Liver (tissue), 9 donors: ENCODE measurements around the genes FBXO41 and DOK1.

- PRO-cap, 5 experiments, result peak in 2 of 5 experiments; most common plus-strand start chr2:72989885 (in 1); most common minus-strand start chr2:72989826 (in 1)
- RAMPAGE, long total RNA, 2 experiments, result no peak in any of the 2 experiments
- RRBS, result no CpG with 5 or more reads among the region's 11 CpGs
These were observed 72.4 kb downstream of the EMX1 start for GRCh38 chr2:72989700-72990146.

DNA sequence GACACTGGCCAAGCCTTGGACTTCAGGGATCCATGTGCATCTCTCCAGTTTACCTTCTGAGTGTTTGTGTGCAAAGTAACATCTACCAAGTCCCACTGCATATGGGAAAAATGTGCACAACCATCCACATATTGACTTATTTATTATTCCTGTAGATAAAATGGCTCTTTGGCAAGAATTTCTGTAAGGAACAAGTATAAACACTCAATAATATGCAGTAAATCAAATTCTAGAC lies 69.2 kb downstream of the SFXN5 start:
- PRO-cap, 5 experiments, result peak in 1 of 5 experiments; most common minus-strand start position 58 of the sequence (in 1)
- RAMPAGE, long total RNA, 2 experiments, result no peak in any of the 2 experiments

DNA sequence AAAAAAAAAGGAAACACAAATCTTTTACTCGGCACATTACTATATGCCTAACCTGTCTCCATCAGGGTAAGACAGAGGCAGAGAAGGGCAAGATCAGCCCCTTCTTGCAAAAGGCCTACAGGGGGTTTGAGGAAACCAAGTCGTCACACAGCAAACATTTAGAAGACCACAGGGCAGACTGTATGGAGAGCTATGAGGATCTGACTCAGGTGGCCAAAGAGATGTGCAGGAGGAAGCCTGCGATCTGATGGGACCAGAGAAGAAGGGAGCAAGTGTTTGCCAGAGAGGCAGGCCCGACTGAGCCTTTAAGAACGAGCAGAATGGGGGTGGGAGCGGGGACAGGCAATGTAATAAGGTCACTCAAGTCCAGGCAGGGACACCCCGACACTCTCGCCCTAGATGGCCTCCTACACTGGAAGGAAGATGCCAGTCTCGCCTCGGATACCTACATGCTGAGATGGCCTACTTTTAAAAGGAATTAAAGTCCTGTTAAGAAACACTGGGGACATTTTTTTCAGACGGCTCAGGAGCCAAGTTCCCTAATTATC lies 1.6 kb downstream of the SFXN5 start:
- PRO-cap, 5 experiments, result peak in 1 of 5 experiments; most common plus-strand start position 208 of the sequence (in 1); most common minus-strand start position 299 of the sequence (in 1)
- RAMPAGE, long total RNA, 2 experiments, result no peak in any of the 2 experiments
- RRBS, result no CpG with 5 or more reads among the region's 11 CpGs

DNA sequence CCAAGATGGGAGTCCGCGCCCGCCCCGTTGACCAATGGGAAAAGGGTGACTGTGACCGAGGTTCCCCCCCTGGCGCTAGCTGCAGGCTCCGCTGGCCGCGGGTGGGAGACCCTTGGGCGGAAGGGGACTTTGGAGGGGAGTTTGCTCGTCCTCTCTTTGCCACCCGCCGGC lies 219 bp downstream of the SFXN5 start:
- PRO-cap, 5 experiments, result peak in 5 of 5 experiments; most common plus-strand start position 94 of the sequence (in 4)
- RAMPAGE, long total RNA, 2 experiments, result no peak in any of the 2 experiments
- RRBS, result no CpG with 5 or more reads among the region's 13 CpGs

- PRO-cap, 5 experiments, result no peak in any of the 5 experiments
- RAMPAGE, long total RNA, 2 experiments, result no peak in any of the 2 experiments
- RRBS, result 100% methylated on average over 1 of the region's 25 CpGs
These were observed 9.2 kb upstream of the SFXN5 start for GRCh38 chr2:73080544-73081210.

DNA sequence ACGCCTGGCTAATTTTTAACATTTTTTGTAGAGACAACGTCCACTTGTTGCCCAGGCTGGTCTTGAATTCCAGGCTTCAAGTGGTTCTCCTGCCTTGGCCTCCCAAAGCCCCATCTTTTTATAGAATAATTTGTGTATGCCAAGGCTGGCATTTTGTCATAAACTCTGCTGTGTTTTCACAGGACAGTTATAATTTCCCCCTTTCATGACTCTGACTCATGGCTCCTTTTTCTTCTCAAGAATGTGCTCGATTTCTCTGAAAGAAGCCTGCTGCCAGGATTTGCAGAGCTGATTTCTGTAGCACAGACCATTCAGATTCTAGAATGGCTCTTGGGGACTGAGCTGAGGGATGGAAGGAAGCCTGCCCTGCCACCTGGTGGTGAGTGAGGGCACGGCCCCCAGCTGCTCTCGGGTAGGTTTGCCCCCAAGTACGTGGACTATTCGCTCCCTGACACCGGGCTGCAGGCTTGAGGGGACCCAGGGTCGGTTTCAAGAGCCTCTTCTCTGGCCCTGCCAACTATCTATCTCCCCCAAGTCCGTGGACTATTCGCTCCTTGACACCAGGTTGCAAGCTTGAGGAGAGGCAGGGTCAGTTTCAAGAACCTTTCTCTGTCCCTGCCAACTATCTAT lies 1.6 kb upstream of the SMYD5 start:
- PRO-cap, 5 experiments, result no peak in any of the 5 experiments
- RAMPAGE, long total RNA, 2 experiments, result no peak in any of the 2 experiments
- RRBS, result no CpG with 5 or more reads among the region's 11 CpGs

DNA sequence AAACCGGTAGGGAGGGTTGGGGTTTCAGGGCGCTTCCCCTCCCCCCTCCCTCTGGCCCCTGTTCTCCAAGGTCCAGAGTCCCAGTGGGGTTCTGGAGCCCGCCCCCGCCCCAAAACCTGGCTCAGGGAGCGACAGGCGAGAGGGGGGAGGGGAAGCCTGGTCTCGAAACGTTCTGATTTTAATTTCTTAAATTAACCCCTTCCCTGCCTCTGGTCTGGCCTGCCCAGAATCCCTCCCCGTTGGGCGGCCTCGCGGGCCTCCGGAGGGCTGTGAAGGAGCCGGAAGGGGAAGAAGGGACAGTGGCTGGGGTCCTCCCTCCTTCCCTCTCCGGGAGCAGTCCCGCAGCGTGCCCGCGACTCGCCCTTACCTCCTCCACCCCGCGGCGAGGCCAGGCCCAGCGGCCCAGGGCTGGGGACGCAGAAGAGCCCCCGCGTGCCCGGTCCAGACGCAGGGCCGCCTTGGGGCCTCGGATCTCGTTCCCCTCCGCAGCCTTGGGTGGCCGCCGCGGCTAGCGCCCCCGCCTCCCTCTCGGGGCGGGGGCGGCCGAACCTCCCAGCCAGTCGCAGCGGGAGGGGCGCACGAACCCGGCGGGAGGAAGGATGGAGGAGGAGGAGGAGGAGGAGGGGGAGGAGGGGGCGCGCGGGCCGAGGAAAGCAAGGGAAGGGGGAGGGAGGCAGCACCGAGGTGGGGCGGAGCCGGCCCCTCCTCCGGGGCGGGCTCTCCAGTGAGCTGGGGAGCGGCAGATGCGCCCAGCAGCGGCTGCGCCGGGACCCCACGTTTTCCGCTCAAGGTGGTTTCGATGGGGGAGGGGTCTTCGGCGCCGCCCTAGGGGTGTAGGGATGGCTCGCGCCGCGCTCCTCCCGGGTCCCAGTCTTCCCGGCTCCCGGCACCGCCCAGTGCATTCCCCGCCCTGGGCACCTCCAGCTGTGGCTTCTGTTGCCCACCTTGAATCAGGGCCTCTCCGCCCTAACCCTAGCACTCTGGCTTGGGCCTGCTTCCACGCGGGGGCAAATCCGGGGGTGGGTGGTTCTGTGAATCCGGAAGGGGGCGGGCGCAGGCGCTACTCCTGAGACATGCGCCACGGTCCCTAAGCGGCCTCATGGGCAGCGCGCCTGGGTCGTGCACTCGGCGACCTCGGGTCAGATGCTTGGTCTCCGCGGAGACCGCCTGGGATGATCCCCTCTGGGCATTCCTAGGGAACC lies at the start of gene FBXO41:
TSS of gene FBXO41 (minus strand) at position 686 of the 1,202 bp plus-strand sequence.
- PRO-cap, 5 experiments, result peak in 1 of 5 experiments; most common plus-strand start position 1,069 of the sequence (in 1); most common minus-strand start position 982 of the sequence (in 1)
- RAMPAGE, long total RNA, 2 experiments, result no peak in any of the 2 experiments
- RRBS, result 8% methylated on average over 28 of the region's 97 CpGs

DNA sequence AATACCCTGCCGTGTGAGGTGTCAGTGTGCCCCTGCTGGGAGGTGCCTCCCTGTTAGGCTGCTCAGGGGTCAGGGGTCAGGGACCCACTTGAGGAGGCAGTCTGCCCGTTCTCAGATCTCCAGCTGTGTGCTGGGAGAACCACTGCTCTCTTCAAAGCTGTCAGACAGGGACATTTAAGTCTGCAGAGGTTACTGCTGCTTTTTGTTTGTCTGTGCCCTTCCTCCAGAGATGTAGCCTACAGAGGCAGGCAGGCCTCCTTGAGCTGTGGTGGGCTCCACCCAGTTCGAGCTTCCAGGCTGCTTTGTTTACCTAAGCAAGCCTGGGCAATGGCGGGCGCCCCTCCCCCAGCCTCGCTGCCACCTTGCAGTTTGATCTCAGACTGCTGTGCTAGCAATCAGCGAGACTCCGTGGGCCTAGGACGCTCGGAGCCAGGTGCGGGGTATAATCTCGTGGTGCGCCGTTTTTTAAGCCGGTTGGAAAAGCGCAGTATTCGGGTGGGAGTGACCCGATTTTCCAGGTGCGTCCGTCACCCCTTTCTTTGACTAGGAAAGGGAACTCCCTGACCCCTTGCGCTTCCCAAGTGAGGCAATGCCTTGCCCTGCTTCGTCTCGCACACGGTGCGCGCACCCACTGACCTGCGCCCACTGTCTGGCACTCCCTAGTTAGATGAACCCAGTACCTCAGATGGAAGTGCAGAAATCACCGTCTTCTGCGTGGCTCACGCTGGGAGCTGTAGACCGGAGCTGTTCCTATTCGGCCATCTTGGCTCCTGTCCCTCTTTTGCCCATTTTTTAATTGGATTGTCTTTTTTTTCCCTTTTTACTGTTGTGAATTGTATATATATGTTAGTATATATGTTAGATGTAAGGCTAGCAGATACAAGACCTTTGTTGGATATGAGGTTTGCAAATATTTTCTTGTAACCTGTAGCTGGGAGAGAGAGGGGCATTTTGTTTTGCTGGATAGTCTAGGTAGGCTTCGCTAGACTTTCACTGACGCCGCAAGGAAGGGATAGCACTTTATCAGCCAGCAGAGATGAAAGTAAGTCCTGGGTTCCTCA lies 100.0 kb downstream of the ALMS1 start:
- PRO-cap, 5 experiments, result no peak in any of the 5 experiments
- RAMPAGE, long total RNA, 2 experiments, result no peak in any of the 2 experiments
- RRBS, result no CpG with 5 or more reads among the region's 35 CpGs

GRCh38 chr2:73642618-73643203 lies 489 bp upstream of the NAT8 start:
- PRO-cap, 5 experiments, result peak in 3 of 5 experiments; most common minus-strand start chr2:73642848 (in 3)
- RAMPAGE, long total RNA, 2 experiments, result no peak in any of the 2 experiments
- RRBS, result no CpG with 5 or more reads among the region's 13 CpGs

GRCh38 chr2:73981878-73982520 lies 2.7 kb upstream of the TET3 start:
- PRO-cap, 5 experiments, result no peak in any of the 5 experiments
- RAMPAGE, long total RNA, 2 experiments, result no peak in any of the 2 experiments
- RRBS, result no CpG with 5 or more reads among the region's 10 CpGs

DNA sequence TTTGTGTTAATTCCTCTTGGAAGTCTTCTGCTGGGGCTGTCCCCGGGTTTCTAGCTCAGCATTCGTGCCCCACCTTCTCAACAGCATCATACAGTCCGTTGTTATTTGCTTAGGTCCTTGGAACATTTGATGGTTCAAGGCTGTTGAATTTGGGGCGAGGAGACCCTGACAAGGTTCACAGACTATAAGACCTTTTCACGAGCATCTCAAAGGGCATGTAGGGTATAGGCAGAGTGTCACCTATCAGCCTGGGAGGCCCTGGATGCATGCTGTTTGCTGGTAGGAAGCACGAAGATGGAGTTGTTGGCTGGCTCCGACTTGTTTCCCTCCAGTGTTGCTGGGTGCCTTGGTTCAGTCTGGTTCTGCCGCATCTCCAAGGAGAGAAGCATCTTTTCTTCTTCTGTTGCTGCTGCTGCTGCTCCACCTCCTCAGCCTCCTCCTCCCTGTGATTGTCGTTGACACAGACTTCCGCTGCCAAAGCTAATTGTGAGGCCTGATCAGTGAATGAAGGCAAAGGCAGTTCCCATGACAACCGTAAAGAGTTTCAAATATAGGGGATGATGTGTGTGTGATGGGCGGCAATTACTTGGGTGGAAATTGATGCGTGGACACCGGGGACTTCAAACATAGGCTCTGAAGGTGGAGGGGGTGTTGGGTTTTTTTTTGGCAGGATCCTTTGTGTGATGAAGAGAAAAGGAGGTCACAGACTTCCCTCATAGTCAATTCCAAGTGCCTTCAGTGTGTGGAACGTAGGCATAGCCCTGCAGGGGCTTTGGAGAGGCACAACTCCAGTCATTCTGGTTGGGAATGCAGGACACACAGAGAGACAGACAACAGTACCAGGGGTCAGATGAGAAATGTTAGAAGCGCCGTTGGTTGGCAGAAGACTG lies 13.7 kb downstream of the TET3 start:
- PRO-cap, 5 experiments, result no peak in any of the 5 experiments
- RAMPAGE, long total RNA, 2 experiments, result no peak in any of the 2 experiments
- RRBS, result no CpG with 5 or more reads among the region's 17 CpGs

- PRO-cap, 5 experiments, result no peak in any of the 5 experiments
- RAMPAGE, long total RNA, 2 experiments, result no peak in any of the 2 experiments
- RRBS, result 98% methylated on average over 3 of the region's 24 CpGs
These were observed 63.2 kb downstream of the TET3 start for GRCh38 chr2:74047524-74048643.

- PRO-cap, 5 experiments, result no peak in any of the 5 experiments
- RAMPAGE, long total RNA, 2 experiments, result no peak in any of the 2 experiments
- RRBS, result no CpG with 5 or more reads among the region's 1 CpG
These were observed 69.5 kb downstream of the TET3 start for GRCh38 chr2:74054238-74054657.

DNA sequence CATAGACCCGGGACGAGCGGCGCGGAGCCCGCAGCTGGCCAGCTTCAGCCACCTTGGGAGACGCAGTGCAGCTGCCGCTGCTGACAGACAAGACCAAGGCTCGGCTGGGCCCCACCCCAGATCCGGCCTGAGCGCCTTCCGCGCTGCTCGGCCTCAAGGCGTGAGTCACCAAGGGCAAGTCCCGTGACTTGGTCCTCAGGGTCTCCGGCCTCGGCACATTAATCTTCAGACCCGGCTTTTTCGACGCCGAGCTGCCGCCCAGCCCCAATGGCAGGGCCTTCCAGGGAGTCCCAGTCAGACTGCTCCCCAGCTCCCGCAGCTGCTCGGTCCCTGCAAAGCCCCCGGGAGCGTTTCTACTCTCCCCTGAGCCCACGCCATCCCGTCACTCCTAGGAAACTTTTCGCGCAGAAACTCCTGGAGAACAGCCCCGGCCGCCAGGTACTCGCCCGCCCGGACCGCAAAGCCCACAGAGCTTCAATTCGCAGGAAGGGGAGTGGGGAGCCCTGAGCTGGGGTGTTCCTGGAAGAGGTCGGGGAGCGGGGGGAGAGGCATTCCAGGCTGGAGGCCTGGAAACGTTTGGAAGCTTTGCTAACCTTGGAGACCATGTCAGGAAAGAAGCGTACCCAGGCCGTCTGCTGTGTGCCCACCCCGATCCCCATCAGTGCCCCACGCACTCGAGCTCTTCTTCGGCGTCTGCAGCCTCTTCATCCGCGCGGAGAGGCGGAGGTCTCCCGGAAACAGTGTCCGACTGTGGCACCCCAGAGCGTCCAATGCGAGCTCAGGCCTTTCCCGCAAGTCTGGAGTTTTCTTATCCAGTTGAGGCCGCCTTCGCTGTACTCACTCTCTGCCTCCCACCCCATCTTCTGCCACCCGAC lies 4.0 kb downstream of the PCGF1 start:
- PRO-cap, 5 experiments, result peak in 3 of 5 experiments; most common plus-strand start position 186 of the sequence (in 3); most common minus-strand start position 85 of the sequence (in 1)
- RAMPAGE, long total RNA, 2 experiments, result no peak in any of the 2 experiments
- RRBS, result 2% methylated on average over 27 of the region's 60 CpGs

GRCh38 chr2:74553868-74554930 lies at the start of gene DOK1:
Gene DOK1 (plus strand): TSS chr2:74554720.
- PRO-cap, 5 experiments, result peak in 5 of 5 experiments; most common plus-strand start chr2:74554755 (in 5); most common minus-strand start chr2:74554645 (in 3)
- RAMPAGE, long total RNA, 2 experiments, result start-site peak on the plus strand in 1 of 2 experiments, at chr2:74554720-74554755 at its widest, 20 reads per replicate
- RRBS, result 4% methylated on average over 41 of the region's 81 CpGs

- PRO-cap, 5 experiments, result peak in 1 of 5 experiments; most common minus-strand start chr2:74574009 (in 1)
- RAMPAGE, long total RNA, 2 experiments, result no peak in any of the 2 experiments
- RRBS, result no CpG with 5 or more reads among the region's 5 CpGs
These were observed 19.3 kb downstream of the DOK1 start for GRCh38 chr2:74573800-74574232.

DNA sequence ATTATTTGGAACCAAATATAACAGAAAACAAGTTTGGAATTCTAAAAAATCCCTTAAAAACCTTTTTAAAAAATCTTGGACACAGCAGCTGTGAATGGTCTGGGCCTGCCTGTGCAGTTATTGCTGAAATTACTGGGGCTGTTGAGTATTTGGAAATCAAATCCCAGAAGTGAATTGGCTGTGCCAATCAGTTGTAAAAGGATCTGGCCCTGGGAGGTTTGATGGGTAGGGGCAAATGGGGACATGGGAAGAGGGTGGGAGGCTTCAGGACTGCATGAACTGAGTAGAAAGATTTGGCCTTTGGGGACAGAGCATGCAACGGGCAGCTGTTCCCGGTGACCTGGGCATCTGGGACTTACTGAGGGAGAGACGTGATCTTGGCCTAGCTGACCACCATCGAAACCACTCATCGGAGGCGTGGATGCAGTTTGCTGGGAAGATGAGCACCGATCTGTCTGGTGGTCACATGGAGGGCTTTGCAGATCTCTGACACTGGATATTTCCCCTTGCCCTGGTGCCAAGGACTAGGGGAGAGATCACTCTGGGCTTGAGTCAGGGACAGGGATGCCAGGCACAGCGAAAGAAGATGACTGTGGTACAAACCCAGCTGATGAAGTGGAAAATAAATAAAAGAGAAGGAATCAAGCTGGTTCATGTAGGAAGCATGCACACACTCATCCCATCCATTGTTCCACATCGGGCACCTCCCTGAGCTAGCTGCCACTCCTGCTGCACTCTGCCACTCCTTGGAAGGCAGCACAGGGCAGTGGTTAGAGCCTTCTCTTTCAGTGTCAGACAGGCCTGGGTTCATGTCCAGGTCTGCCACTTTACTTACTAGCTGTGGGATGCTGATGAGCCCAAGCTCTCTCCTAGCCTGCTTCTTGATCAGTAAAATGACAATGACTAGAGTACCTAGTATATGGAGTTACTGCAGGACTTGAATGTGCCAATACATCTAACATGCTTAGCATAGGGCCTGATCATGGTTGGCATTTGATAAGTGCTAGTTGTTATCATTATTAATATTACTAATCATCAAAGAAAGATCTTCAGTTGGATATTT lies 58.5 kb downstream of the SEMA4F start:
- PRO-cap, 5 experiments, result no peak in any of the 5 experiments
- RAMPAGE, long total RNA, 2 experiments, result no peak in any of the 2 experiments
- RRBS, result no CpG with 5 or more reads among the region's 9 CpGs

DNA sequence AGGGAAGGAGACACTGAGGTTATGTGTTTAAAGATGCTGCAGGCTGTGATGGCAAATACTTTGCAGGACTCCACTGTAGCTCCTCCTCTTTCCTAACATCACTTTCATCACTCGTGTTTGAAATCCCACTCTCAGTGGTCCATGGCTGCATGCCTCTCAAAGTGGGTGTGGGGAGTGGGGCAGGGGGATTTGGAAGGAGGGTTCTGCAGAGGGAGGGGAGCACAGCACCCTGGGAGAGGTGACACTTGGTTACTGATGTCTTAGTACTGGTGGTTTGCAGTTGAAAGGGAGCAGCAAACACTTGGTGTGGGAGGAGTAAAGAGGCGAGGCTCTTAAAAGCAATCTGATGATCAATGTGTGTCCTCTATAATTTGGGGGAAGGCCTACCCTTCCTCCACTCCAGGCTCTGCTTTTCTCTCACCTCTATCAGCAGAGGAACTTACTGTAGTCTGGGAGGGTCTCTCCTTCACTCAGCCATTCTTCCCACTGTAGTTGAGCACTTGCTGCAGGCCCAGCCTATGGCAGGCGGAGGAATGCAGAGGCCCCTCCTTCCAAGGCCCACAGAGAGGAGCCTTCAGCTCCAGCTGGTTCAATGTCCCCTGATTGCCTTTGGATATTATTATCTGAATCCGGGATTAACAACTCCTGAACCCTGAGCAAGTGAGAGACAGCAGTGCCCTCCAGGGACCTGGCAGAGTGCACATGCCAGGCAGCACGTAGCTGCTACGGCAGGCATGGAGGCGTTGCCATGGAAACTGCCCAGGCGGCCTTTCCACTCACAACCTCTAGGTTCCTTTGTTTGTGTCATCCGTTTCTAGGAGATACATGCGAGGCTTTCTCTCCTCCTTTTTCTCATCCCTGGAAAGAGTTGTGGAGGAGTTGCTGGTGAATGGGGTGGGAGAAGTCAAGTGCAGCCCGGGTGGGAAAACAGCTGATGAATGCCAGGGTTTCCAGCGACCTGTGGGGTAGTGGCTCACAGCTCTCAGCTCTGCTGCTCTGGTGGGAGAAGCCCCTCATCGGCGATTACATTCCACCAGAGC lies 55.6 kb upstream of the HK2 start:
- PRO-cap, 5 experiments, result no peak in any of the 5 experiments
- RAMPAGE, long total RNA, 2 experiments, result no peak in any of the 2 experiments
- RRBS, result no CpG with 5 or more reads among the region's 14 CpGs

DNA sequence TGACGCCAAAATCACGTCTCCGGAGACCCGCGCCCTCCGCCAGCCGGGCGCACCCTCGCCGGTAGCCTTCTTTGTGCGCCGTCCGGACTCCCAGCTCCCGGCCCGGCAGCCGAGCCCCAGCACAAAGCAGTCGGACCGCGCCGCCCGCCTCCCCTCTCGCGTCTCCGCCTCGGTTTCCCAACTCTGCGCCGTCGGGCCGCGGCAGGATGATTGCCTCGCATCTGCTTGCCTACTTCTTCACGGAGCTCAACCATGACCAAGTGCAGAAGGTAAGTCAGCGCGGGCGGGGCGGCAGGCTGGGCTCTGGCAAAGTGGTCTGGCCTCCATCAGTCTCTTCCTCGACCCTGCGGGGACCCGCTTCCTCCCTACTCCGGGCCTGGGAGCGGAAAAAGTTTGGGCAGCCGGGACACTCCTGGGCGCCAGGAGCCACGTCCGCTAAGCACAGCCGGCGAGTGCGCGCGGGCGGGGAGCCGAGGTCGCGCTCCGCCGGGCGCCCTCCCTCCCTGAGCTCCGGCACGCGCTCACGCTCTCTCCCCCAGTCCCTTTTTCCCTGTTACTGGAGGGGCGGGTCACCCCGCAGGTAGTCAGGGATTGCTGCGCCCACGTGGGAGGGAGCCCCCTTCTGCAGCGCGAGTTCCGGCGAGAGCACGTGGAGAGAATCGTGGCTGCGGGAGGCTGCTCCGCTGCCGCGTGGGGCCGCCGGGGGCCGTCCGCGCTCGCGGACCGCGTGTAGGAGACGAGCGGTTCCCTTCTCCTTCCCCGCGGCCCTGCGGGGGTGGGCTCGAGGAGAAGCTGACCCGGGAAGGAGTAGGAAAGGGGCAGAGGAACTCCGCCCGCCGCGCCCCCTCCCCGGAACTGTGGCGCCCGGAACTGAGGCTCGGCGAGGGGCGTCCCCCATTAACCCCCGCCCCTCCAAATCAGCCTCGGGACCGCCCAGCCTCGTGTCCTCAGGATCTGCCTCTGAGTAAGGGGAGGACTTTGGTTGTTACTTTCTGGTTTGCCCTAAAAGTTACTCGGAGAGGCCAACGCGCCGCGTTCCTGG lies 769 bp downstream of the HK2 start:
- PRO-cap, 5 experiments, result peak in 5 of 5 experiments; most common plus-strand start position 1,005 of the sequence (in 4); most common minus-strand start position 857 of the sequence (in 5)
- RAMPAGE, long total RNA, 2 experiments, result no peak in any of the 2 experiments
- RRBS, result 3% methylated on average over 43 of the region's 110 CpGs

GRCh38 chr2:74863564-74864148 lies 29.7 kb downstream of the HK2 start:
- PRO-cap, 5 experiments, result no peak in any of the 5 experiments
- RAMPAGE, long total RNA, 2 experiments, result no peak in any of the 2 experiments
- RRBS, result no CpG with 5 or more reads among the region's 5 CpGs